ENCODE measurements around a stretch of chr10.

GRCh38 chr10:95229280-95230497, 35.7 kb downstream of the ACSM6 start:
- PRO-cap: no peak

- PRO-cap: no peak
Measured at GRCh38 chr10:95273372-95273996, 17.3 kb downstream of the PDLIM1 start.

GRCh38 chr10:95277906-95278608, 12.7 kb downstream of the PDLIM1 start:
- PRO-cap: no peak

DNA sequence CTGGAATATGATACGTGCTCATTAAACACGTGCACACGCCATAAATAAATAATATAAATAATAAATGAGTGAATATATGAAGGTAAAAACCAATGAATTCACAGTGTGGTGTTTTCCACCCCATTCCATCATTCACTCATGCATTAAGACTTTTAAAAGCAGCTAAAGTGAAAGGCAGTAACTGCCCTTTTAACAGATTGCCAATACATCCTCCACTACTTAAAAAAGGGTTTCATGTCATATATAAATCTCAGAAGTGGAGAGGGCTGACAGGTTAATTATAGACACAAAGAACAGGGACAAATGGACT, 1.9 kb downstream of the PDLIM1 start:
- PRO-cap: no peak

GRCh38 chr10:95297375-95297841, 6.6 kb upstream of the PDLIM1 start:
- PRO-cap: no peak

- PRO-cap: no peak
Measured at GRCh38 chr10:95328577-95329444, 38.0 kb upstream of the PDLIM1 start.

DNA sequence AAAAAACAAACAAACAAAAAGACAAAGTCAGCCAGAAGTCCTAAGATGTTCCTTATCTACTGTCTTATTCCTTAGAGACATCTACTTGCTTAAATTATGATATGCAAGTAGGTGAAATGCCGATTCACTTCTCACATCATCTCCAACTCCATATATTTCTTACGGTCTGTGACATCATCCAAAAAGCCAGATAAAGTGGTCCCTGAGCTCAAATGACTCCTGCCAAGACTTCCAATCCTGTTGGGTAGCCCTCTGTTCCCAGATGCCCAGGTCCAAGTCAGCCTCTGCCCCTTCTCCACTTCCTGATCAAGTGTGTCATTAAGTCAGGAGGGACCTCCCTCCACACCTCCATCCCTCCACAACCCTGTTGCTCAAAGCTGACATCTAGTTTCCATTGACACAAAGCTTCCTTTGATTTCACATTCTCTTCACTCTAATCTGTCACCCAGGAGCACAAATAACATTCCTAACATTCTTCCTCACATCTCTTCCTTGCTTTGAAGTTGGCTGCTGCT, 56.0 kb upstream of the PDLIM1 start:
- PRO-cap: no peak

GRCh38 chr10:95351060-95351335, 60.2 kb upstream of the PDLIM1 start:
- PRO-cap: no peak

- PRO-cap: no peak
Measured at GRCh38 chr10:95392845-95393331, 102.1 kb upstream of the PDLIM1 start.

- PRO-cap: no peak
Measured at GRCh38 chr10:95431836-95432415, 129.2 kb downstream of the SORBS1 start.

DNA sequence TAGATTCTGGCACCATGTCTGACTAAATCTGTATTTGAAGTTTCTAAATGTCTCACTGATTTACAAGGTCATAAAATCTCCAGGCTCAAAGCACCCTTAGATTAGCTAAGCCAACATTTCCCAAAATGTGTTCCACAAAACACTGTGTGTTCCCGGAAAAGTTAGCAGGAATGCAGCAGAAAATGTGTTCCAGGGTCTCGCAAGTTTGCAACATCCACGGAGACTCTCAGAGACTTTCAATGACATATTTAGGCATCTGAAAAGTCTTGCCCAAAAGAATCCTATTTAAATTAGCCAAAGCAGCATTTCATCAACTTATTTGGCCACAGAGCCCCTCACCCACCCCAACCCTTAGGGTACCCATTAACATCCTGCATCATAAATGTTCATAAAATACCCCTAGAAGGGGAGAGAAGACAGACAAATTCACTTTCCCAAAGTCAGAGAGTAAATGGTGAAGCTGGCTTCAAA, 91.8 kb downstream of the SORBS1 start:
- PRO-cap: no peak

DNA sequence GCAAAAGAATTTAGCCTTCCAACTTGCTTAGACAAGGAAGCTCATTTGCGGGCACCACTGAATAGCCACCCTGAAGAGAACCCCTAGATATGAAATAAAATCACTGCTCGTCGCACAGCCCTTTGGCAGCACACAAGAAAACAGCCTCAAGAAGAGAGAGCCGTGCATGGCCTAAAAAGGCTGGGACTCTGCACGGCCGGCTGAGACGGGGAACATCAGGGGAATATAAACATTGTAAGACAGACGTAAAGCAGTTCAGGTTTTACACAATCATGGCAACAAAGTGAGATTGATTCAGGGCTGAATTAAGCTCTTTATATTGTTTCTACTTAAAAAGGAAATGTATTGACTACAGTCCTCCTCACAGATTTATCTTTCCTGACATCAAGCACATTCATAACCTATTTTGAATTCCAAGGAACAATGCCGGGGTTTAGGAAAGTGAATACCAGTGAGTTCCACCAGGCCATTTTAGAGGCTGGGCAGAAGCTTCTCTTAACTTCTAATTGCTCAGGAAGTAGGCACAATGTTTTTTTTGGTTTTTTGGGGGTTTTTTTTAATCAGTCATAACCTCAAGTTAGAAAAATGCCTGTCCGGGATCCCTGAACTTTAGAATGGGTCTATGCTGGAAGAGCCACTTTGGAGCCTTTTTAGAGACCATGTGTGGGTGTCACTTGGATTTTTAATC, 25.1 kb downstream of the SORBS1 start:
- PRO-cap: no peak

- PRO-cap: no peak
Measured at GRCh38 chr10:95559337-95559975, 1.7 kb downstream of the SORBS1 start.

GRCh38 chr10:95664049-95664387, 7.5 kb upstream of the ALDH18A1 start:
- PRO-cap: no peak

- PRO-cap: no peak
Measured at GRCh38 chr10:95831959-95832752, 75.6 kb upstream of the CC2D2B start.

DNA sequence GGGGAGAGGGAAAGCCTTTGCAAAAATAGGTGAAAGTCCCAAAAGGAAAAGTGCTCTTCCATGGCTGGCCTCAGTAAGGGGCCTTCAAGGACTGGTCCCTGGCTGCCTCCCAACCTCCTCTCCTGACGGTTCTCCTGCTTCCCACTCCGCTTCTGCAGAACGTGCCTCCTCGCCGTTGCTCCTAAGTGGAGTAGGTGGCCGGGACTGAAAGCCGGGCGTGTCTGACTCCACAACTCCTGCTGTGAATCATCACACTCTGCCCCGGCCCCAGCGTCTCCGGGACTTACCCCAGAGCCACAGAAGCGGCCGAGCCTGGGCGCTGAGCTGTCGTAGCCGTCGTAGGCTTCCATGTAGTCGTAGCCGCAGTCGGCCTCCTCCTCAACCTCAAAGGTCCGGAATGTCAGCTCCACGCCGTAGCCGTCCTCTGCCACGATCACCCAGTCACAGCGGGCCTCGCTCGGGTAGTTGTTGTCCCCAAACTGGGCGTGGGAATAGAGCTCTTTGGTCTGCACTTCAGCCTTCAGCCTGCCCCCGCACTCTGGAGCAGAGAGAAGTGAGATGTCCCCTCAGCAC, 11.1 kb upstream of the OPALIN start:
- PRO-cap: no peak

DNA sequence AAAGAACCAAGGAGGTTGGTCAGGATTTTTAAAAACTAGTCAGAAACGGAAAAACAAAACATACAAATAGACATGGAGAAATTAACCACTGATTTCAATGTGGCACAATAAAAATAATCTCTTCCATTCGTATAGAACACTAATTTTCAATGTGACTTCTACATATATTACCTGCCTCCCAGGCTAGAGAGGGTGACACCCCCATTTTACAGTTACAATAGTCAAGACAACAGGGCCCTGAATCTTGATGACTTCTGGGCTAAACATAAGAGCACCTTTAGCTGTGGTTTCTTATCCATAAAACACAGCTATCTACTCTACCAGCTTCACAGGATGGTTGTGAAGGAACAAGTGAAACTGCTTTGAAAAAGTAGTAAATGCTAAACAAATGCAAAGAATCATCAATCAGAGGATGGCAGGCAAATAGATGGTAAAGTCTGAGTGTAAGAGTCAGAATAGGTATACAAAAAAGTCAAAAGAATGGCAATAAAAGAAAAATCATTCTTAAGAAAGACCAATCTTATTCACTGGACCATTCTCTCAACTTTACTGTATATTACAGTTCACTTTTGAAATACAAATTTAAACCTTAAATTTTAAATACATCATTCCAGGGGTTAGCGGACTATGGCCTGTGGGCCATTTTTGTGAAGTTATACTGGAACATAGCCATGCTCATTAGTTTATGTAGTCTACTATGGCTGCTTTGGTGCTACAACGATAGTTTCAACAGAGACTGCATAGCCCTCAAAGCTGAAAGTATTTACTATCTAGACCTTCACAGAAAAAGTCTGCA, 3.7 kb upstream of the TLL2 start:
- PRO-cap: no peak

GRCh38 chr10:96529982-96530970, 16.6 kb upstream of the TLL2 start:
- PRO-cap: no peak

- PRO-cap: no peak
Measured at GRCh38 chr10:96556709-96557083, 30.1 kb downstream of the TM9SF3 start.

DNA sequence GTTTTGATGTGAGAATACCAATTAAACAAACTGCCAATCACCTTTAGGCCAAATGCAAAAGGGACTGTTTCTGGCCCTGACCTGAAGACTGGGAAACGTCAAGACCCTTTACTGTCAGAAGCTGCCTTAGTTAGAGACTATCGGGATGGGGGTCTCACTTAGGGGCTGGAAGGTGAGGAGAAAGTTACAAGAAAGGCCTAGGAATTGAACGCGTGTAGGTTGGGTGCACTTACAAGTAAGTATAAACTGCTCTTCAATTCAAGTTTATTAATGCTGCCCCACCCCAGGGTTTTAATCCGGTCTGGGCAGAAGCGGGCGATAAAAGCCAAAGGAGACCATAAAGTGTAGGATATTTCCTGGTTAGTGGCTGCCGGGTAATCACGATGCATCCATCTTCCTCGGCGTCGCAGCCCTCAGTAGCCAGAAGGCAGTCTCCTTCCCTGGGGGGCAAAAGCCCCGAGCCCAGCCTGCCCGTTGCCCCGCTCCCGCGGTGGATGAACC, 840 bp downstream of the TM9SF3 start:
- PRO-cap: no peak

All from peritoneum (tissue), 1 donor.